Omental fat pad (tissue), 4 donors: ENCODE measurements around a stretch of chr2.

DNA sequence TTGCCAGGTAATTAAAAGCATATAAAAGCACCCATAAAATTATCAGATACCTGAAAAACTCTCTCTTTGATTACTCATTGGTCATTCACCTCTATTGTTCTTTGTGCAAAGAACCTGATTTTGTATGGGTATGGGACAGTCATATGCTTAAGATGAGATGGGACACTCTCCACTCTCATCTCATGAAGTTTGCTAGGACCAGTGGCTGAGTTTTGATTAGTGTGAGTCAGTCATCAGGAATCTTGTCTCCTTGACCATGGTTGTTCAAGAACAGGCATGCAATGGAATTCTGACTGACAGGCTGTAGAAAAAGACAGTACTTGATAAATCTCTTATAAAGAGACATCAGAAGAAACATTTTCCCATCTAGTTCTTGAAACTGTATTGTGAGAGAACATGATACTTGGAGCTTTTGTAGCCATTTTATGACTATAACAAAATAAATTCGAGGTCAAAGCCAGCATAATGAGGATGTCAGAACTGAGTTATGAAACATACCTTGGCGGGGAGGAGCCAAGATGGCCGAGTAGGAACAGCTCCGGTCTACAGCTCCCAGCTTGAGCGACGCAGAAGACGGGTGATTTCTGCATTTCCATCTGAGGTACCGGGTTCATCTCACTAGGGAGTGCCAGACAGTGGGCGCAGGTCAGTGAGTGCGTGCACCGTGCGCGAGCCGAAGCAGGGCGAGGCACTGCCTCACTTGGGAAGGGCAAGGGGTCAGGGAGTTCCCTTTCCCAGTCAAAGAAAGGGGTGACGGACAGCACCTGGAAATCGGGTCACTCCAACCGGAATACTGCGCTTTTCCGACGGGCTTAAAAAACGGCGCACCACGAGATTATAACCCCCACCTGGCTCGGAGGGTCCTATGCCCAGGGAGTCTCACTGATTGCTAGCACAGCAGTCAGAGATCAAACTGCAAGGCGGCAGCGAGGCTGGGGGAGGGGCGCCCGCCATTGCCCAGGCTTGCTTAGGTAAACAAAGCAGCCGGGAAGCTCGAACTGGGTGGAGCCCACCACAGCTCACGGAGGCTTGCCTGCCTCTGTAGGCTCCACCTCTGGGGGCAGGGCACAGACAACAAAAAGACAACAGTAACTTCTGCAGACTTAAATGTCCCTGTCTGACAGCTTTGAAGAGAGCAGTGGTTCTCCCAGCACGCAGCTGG lies 366.8 kb downstream of the NR4A2 start:
- PRO-cap, result no peak
- RAMPAGE, long total RNA, 4 experiments, result no peak in any of the 4 experiments

DNA sequence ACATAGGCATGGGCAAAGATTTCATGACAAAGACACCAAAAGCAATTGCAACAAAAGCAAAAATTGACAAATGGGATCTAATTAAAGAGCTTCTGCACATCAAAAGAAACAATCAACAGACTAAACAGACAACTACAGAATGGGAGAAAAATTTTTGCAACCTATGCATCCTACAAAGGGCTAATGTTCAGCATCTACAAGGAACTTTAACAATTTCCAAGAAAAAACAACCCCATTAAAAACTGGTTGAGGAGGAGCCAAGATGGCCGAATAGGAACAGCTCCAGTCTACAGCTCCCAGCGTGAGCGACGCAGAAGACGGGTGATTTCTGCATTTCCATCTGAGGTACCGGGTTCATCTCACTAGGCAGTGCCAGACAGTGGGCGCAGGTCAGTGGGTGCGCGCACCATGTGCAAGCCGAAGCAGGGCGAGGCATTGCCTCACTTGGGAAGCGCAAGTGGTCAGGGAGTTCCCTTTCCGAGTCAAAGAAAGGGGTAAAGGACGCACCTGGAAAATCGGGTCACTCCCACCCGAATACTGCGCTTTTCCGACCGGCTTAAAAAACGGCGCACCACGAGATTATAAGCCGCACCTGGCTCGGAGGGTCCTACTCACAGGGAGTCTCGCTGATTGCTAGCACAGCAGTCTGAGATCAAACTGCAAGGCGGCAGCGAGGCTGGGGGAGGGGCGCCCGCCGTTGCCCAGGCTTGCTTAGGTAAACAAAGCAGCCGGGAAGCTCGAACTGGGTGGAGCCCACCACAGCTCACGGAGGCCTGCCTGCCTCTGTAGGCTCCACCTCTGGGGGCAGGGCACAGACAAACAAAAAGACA lies 78.0 kb downstream of the NR4A2 start:
- PRO-cap, result no peak
- RAMPAGE, long total RNA, 4 experiments, result no peak in any of the 4 experiments

- PRO-cap, result no peak
- RAMPAGE, long total RNA, 4 experiments, result no peak in any of the 4 experiments
Observed at GRCh38 chr2:156332056-156332413, 486 bp downstream of the NR4A2 start.

GRCh38 chr2:156343248-156343885 lies 10.8 kb upstream of the NR4A2 start:
- PRO-cap, result no peak
- RAMPAGE, long total RNA, 4 experiments, result no peak in any of the 4 experiments

DNA sequence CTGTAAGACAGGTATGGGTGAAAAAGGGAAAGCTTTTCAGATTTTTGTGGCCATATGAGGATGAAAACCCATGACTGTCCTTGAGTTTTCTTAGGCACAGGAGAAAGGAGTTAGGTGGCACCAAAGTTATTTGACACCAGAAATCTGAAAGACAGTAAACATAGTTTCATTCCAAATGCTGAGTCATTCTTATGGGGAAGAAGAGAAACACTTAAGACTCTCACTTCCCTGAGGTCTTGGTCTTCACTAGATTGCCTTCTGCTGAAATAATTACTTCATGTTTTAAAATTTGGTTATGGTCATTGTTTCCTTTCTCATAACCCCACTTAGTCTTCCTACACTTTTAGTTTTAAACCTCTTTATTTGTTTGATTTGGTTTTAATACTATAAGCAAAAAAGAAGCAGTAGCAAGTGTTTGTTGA lies 5.1 kb upstream of the GPD2 start:
- PRO-cap, result no peak
- RAMPAGE, long total RNA, 4 experiments, result no peak in any of the 4 experiments

DNA sequence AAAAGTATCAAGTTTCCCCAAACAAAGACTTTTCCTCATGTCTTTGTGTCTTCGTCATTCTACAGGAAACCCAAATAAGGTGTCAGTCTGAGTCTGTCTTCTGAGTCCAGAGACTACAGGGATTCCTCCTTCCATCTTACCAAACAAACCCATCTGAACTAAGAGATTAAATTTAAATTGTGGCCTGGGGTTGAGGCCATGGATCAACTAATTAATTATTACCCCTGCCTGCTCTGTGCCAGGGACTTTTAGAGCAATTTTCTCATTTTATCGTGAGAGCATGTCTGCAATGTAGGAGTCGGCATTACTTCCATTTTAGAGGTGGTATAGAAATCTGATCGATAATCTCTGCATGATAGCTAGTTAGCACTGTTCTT lies 74.4 kb upstream of the GALNT5 start:
- PRO-cap, result no peak
- RAMPAGE, long total RNA, 4 experiments, result no peak in any of the 4 experiments

DNA sequence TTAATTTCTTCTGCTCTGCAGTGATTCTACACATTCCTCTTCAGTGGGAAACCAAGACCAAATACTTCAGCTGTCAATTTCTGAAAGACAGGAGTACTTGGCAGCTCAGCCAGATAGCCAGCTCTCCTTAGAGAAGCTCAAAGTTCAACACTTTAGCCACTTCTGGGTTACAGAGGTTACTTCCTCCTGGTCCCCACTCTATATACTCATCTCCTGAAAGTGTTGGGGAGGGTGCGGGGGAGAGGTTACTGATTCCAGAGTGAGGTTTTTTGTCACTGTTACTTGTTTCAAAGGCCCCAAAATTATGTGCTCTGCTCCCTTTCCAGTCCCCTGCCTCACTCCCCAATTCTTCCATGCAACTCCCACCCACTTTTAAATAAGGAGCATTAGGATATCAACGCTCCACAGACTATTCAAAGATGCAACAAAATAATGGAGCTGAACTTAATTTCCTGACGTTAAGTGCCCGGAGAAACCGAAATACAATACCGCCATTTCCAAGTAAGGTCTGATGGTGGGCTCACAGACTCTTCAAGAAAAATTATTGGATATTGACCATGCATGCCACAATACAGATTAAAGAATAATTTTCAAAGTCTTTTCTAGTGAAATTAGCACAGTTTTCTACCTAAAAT lies 3.9 kb downstream of the CYTIP start:
- PRO-cap, result no peak
- RAMPAGE, long total RNA, 4 experiments, result no peak in any of the 4 experiments

- PRO-cap, result no peak
- RAMPAGE, long total RNA, 4 experiments, result no peak in any of the 4 experiments
Observed at GRCh38 chr2:157500917-157501453, 57.1 kb upstream of the CYTIP start.

DNA sequence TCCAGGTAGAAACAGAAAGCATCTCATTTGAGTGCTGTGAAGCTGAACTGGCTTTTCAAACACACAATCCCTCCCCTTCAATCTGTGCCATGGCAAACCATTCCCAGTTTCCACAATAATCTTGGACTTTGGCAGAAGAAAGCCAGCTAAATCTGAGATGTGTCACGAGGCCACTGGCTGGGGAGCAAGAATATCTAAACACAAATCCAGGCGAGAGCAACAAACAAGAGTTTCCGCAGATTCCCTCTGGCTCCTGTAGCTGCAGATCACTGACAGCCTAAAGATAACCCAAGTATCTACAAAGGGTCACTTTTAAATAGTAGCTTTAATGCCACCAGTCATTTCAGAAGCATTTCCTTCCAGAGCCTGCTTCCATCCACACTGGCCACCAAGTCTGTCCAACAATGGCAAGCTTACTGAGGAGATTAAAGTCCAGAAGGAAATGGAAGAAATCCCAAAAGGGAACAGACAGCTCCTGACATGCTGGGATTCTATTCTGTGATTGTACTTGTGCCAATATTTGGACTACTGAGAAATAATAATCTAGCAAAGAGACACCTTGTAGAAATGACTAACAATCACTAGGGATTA lies 86.8 kb downstream of the ACVR1 start:
- PRO-cap, result no peak
- RAMPAGE, long total RNA, 4 experiments, result no peak in any of the 4 experiments

GRCh38 chr2:157839552-157840115 lies 36.5 kb downstream of the ACVR1 start:
- PRO-cap, result no peak
- RAMPAGE, long total RNA, 4 experiments, result no peak in any of the 4 experiments

- PRO-cap, result no peak
- RAMPAGE, long total RNA, 4 experiments, result start-site peak on the plus strand in 1 of 4 experiments, at chr2:157876581-157876609 at its widest, 12 reads per replicate
Observed at GRCh38 chr2:157876499-157877185, 512 bp upstream of the ACVR1 start.

- PRO-cap, result no peak
- RAMPAGE, long total RNA, 4 experiments, result no peak in any of the 4 experiments
Observed at GRCh38 chr2:158131782-158132707, 30.4 kb downstream of the UPP2 start.

GRCh38 chr2:158191150-158191503 lies 89.5 kb downstream of the UPP2 start:
- PRO-cap, result no peak
- RAMPAGE, long total RNA, 4 experiments, result no peak in any of the 4 experiments

- PRO-cap, result no peak
- RAMPAGE, long total RNA, 4 experiments, result no peak in any of the 4 experiments
Observed at GRCh38 chr2:158663257-158664079, 131.6 kb upstream of the DAPL1 start.

- PRO-cap, result no peak
- RAMPAGE, long total RNA, 4 experiments, result no peak in any of the 4 experiments
Observed at GRCh38 chr2:158680389-158681122, 114.6 kb upstream of the DAPL1 start.

- PRO-cap, result no peak
- RAMPAGE, long total RNA, 4 experiments, result no peak in any of the 4 experiments
Observed at GRCh38 chr2:158968145-158968287, 424 bp upstream of the TANC1 start.

DNA sequence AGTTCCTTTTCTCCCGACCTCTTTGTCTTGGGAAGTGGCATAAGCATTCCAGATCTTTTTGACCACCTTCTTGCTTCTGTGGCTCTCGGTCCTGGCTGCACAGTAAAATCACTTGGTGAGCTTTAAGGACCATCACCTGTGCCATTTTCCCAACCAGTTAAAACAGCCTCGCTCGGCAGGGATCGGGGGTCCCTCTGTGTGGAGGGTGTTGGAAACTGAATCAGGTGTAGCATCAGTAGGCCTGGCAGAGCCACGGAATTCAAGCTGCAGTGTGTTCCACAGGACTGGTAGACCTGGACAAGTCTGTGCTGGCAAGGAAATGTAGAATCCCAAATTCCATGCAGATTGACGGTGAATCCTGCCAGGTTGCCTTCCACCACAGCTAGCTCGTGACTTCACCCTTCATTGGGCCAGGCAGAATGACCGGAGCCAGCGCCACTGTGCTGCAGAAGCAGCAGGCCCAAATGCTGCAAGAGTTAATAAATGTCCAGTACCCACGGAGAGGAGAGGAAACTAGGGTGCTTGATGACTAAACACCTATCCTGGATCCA lies 122.0 kb downstream of the TANC1 start:
- PRO-cap, result no peak
- RAMPAGE, long total RNA, 4 experiments, result no peak in any of the 4 experiments

DNA sequence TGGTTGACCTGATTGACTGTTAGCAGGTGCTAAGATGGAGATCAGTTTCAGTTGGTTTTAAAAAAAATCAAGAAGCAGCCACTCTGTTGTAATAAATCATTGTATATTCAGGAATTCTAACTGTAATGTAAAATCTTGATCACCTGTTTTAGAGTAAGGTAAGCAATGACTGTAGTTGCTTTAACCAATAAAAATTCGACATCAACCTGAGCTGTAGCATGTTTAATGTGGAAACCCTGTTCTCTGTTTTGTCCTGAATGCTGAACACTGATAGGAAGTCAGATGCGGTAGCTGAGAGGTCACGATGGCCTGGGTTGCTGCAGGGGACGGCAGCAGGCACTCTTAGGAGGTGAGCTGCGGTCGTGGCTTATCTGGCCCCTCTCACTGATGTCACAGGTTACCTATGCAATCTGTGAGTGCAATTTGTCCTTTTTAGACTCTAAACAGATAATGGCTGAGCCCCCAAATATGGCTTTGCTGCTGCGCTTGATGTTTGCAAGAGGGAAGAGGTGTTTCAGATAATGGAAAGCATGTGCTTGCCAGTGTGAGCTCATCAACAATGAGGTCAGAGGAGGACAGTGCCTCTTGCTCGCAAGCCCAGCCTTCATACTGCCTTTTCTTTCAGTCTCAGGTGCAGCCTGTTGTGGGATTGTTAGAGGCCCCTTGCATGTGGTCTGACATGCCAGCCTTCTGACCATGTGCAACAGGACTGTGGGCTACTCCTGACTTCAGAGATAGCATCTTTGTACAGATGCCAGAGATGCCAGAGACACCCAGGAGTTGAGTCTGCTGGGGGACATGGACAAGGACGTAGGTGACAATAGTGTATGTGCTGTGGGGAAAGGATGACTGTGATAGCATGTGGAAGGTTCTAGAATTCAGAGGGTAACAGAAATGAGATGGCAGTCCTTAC lies 151.2 kb downstream of the TANC1 start:
- PRO-cap, result no peak
- RAMPAGE, long total RNA, 4 experiments, result no peak in any of the 4 experiments

DNA sequence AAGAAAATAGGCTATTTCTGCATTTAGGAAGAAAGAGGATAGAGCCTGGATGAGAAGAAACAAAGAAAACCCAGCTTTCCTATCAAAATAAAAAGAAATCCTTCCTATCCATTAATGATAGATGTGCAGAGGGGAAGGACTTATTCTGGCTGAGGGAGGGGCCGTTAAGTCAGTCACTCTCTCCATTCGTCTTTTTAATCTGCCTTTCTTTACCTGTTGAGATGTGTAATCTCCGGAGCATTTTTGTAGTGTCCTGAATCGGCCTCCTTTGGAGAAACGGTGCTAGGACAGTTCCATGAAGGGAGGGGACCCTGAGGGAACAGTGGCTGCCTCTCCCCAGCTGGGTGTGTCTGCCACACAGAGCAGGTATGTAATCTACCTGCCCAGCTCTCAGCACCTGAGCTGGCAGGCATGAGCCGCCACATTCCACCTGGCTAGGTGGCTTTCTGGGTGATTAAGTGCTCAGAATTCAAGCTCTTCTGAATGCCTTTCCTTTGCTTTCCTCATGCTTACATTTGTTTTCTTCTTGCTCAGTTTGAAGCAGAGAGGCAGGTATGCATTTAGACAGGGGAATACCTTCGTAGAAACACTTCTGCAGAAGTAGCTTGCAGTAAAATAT lies 131.2 kb downstream of the WDSUB1 start:
- PRO-cap, result no peak
- RAMPAGE, long total RNA, 4 experiments, result no peak in any of the 4 experiments

GRCh38 chr2:159210016-159210274 lies 76.6 kb downstream of the WDSUB1 start:
- PRO-cap, result no peak
- RAMPAGE, long total RNA, 4 experiments, result no peak in any of the 4 experiments